Daoy (cell line): ENCODE measurements around a stretch of chr13.

GRCh38 chr13:49697541-49697771, 6.2 kb upstream of the EBPL start:
- RAMPAGE, long total RNA: no peak

GRCh38 chr13:49733607-49733806, 42.2 kb upstream of the EBPL start:
- RAMPAGE, long total RNA: no peak

- RAMPAGE, long total RNA: no peak
Measured at GRCh38 chr13:49792855-49792917, 204 bp upstream of the KPNA3 start.

GRCh38 chr13:49998027-49998243, 1.1 kb downstream of the TRIM13 start:
- RAMPAGE, long total RNA: no peak

DNA sequence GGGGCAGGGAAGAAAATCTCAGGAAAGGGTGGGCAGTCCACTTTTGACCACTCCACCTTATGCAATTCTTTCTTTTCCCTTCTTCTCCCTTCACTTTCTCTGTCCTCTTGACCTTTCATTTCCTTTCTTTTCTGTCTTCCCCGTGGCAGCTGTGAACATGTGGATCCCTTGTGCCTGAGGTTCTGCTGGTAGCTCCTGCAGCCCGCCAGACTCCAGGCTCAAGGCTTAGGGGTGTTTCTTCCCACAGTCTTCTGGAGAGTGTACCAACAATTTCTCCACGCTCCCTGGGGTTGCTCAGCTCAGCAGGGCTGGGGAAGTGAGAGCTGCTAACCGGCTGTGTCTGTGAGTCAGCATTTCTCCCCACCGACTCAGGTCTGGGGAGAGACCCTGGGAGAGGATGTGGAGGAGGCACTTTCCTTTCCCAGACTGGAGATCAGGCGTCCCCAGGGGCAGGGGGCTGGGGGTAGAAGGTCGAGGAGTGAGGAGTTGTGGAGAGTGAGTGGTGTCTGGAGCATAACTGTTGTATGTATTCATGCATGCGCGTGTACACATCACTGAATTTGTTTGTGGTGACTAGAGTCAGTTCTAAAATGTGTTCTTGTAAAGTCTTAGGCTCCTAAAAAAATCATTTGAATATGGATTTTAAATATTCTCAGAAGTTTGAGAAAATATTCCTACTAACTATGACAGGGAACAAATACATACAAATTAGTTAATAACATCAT, 193.7 kb downstream of the KCNRG start:
- RAMPAGE, long total RNA: no peak

DNA sequence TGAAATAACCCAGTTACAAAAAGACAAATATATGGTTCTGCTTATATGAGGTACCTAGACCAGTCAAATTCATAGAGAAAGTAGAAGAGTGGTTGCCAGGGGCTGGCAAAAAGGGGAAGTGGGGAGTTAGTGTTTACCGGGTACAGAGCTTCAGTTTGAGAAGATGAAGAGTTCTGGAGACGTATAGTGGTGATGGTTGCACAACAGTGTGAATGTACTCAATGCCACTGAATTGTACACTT, 355.1 kb downstream of the KCNRG start:
- RAMPAGE, long total RNA: no peak

GRCh38 chr13:50370620-50371363, 355.5 kb downstream of the KCNRG start:
- RAMPAGE, long total RNA: no peak

DNA sequence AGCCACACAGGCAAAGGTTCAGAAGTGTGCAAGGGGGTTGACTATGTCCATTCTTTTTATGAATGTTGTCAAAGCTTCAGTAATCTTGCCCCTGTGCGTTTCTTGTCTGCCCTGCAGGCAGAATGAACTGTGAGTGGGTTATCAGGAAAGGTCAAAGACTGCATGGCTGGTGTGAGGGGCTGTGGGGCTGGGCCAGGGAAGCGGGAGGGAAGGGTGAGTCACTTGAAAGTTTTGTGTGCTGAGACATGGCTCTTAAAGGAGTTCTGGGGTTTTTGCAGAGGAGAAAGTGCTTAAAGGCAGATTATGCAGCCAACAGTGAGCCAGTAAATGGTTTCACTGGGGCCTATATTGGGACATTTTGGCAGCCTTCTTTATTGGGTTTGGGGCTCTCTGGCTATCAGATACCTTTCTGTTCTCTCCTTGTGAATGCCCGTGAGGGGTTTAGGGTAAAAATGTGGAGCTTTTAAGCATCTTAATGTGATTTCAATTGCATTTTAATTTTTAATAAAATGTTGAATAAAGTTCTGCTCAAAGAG, 396.2 kb downstream of the KCNRG start:
- RAMPAGE, long total RNA: no peak

GRCh38 chr13:50484265-50484833, 359.1 kb downstream of the DLEU7 start:
- RAMPAGE, long total RNA: no peak

- RAMPAGE, long total RNA: no peak
Measured at GRCh38 chr13:50677762-50678334, 165.6 kb downstream of the DLEU7 start.

DNA sequence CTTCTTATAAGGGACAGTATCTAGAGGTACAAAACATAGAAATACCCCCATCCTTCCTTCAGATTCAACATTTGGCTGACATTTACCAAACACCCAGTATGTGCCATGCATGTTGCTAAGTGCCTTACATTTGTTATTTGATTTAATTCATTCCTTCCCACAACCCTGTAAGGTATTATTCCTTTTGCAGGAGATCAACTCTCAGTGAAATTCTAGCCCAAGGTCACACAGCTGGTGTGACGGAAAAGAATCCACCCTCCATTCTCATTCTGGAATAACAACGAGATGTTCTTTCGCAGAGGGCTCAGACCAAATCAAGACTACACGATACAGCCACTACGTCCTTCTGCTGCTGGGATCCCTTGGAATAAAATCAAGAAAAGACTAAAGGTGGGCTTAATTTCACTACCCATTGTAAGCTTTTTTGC, 67.7 kb downstream of the C13orf42 start:
- RAMPAGE, long total RNA: no peak

DNA sequence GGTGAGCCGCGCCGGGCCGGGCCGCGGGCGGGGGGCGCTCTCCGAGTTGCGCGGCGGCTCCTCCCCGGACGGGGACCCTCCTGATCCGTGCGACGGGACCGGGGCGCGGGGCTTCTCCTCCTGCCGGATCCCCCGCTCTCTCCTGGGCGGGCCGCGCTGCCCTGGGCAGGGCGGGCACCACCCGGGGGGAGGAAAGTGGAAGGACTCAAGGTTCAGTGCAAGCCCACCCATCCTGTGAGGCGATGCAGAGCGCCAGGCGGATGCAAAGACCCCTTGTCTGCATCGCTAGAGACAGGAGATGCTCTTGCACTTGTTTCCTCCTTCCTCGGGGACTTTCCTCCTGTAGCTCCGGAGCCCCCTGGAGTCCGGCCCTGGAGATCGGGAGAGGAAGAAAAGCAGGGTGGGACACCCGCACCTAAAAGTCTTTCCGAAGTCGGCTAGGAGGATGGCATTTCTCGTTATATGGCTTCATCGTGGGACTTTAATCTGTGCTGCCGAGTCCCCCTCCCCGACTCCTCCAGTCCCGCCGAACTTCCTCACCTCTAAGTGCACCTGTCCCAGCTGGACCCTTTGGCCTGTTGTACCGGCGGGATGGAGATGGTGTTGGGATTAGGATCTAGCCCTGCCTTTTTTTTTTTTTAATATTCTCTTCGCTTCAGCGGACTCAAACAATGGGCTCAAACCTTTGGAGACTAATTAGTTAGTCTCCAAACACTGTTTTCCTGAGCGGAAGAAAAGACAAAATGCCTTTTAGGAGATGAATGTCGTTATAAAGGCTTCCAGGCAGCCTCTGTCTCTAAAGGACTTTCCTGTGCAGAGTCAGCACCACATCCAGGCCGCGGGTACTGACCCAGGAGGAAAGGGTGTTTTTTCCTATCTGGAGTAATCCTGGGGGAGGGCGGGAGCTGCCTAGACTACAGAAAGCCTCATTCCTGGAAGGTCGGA, 643 bp downstream of the FAM124A start:
- RAMPAGE, long total RNA: no peak

DNA sequence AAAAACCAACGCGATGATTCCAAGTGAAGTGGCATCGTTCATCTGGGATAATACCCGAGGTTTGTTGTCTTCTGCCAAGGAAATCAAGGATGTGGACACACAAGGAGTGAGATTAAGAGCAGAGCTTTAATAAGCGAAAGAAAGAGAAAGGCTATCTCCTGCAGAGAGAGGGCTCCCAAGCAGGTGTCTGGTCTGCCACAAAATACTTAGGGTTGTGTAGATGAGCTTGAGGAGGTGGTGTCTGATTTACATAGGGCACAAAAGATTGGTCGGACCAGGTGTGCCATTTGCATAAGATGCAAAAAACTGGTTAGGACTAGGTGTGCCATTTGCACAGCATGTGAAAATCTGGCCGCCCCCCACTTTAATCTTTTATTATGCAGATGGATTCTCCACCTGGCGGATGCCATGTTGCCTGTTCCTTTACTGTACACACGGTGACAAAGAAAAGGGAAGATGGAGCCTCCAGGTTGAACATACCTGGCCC, 22.8 kb downstream of the FAM124A start:
- RAMPAGE, long total RNA: no peak

- RAMPAGE, long total RNA: no peak
Measured at GRCh38 chr13:51258925-51259459, 36.8 kb downstream of the FAM124A start.

- RAMPAGE, long total RNA: no peak
Measured at GRCh38 chr13:51379161-51379723, 39.8 kb downstream of the SERPINE3 start.

- RAMPAGE, long total RNA: no peak
Measured at GRCh38 chr13:51384465-51385336, 45.2 kb downstream of the SERPINE3 start.

GRCh38 chr13:51434191-51435455, 18.2 kb downstream of the INTS6 start:
- RAMPAGE, long total RNA: no peak

DNA sequence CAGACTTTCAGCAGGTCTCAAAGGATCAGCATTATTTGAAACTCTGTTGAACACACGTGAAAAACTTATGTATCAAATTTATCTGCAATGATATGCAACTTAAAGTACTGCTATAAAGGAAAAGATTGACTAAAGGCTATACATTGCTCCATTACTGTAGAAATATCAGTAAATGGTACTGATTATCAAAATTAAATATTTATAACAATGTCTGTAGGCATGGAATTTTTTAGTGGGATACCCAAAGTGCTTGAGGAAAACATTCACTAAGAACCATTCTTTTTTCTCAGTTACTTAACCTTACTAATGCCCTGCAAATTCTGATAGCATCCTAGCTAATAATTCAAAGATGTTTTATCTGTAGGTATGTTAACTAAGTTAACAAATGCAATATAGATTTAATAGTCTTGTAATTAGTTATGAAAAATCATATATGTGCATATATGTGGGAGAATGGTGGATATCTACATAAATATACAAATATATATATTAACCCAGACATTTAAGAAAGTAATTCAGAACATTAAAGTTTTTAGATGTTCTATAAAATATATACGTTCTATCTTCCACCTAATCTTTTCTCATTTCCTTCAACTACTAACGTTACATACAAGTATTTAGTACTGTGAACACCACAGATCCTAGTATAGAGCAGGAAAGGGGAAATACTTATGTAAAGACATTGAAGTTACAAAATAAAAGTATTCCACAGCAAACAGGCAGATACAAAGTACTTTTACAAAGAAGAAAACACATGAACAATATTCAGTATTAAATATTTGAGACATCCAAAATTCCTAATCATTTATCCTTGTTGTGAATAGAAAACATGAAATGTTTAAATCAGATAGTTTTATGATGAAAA, 4.4 kb downstream of the INTS6 start:
- RAMPAGE, long total RNA: no peak

DNA sequence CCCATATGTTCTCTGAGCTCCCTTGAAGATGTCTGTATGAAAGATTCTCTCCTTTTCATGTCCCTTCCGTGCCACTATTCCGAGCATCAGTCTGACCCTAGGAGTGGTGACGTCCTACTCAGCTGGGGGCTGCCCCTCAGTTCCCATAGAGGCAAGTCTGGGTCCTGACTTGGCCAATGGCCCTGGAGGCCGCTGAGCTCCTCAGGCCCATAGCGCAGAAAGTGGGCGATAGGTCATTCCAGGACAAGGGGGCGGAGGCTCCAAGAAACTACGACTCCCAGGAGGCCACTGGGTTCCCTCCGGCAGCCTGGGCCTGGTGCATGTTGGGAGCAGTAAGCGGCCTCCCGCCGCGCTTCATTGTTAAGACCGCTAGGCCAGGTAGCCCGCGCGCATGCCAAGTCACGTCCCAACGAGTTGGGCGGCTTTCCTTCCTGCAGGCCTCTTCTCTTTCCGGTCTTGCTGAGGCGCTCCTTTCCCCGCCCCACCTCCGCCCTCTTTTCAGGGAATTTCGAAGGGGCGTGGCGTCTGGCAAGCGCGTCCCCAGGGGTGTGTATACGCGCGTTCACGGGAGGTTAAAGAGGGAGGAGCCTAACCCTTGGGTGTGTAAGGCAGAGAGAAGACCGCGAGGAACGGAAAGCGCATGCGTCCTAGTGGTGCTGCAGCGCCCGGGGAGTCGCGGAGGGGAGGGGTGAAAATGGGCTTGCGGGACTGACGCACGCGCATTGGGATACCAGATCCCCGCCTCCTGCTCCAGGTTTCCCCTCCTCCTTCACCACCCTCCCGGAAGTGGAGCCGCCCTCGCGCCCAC, 474 bp upstream of the WDFY2 start:
- RAMPAGE, long total RNA: no peak

DNA sequence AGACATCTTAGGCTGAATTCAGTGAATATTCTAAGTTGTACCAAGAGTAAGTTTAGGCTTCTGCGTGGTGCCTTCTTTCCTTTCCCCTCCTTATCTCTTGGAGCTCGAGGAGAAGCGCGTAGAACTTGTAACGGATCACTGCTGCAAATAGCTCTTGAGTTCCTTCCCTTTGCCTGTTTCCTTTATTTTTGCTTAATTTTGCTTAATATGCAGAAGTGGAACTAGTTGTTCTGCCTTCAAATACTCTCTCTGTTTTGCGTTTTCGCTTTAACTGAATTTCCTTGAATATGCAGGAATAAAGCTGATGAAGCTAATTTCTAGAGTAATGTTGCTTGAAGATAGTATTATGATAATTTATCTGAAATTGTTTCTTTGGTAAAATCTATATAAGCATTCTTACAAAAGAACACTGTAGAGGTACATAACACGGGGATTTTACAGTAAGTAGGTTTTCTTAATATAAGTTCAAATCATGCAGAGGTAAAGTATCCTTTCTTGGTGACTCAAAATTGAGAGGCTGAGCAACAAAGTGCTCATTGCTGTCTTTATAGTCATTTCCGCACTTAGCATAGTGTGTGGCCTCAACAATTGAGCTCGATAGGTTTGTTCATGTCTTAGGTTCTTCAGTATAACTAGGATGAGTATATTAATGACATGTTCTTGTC, 1.2 kb downstream of the WDFY2 start:
- RAMPAGE, long total RNA: no peak